ENCODE results near the genes NXPH4 and MBD6.

- RRBS, result no CpG with 5 or more reads among the region's 4 CpGs
Observed at GRCh38 chr12:56838729-56839263, 75.7 kb downstream of the HSD17B6 start.

DNA sequence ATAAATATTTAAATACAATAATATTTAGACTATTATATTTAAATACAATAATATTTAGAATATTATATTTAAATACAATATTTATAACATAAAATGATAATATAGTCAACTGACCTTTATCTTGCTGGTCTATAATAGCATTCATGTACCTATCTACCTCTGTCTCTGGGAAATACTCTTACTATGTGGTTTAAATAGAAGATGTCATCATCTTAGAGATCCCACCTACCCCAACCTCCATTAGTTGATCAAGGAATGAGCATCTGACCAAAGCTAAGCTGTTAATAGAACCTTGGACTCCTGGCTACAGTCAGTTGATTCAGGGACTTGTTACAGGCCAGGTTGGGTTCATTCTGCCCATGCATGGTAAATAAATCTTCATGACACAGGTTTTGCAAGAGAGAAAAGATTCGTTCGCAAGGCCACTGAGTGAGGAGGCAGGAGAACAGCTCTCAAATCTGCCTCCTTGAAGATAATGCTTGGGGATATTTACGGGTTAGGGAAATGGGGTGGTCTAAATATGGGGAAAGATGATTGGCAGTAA lies 19.6 kb downstream of the SDR9C7 start:
- RRBS, result no CpG with 5 or more reads among the region's 3 CpGs

- RRBS, result no CpG with 5 or more reads among the region's 9 CpGs
Observed at GRCh38 chr12:57104295-57104708, 6.9 kb downstream of the STAT6 start.

- RRBS, result 98% methylated on average over 2 of the region's 10 CpGs
Observed at GRCh38 chr12:57105399-57105862, 5.7 kb downstream of the STAT6 start.

- RRBS, result no CpG with 5 or more reads among the region's 10 CpGs
Observed at GRCh38 chr12:57140984-57141669, 12.8 kb downstream of the LRP1 start.

DNA sequence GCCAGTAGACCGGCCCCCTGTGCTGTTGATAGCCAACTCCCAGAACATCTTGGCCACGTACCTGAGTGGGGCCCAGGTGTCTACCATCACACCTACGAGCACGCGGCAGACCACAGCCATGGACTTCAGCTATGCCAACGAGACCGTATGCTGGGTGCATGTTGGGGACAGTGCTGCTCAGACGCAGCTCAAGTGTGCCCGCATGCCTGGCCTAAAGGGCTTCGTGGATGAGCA lies 16.9 kb downstream of the LRP1 start:
- RRBS, result no CpG with 5 or more reads among the region's 10 CpGs

DNA sequence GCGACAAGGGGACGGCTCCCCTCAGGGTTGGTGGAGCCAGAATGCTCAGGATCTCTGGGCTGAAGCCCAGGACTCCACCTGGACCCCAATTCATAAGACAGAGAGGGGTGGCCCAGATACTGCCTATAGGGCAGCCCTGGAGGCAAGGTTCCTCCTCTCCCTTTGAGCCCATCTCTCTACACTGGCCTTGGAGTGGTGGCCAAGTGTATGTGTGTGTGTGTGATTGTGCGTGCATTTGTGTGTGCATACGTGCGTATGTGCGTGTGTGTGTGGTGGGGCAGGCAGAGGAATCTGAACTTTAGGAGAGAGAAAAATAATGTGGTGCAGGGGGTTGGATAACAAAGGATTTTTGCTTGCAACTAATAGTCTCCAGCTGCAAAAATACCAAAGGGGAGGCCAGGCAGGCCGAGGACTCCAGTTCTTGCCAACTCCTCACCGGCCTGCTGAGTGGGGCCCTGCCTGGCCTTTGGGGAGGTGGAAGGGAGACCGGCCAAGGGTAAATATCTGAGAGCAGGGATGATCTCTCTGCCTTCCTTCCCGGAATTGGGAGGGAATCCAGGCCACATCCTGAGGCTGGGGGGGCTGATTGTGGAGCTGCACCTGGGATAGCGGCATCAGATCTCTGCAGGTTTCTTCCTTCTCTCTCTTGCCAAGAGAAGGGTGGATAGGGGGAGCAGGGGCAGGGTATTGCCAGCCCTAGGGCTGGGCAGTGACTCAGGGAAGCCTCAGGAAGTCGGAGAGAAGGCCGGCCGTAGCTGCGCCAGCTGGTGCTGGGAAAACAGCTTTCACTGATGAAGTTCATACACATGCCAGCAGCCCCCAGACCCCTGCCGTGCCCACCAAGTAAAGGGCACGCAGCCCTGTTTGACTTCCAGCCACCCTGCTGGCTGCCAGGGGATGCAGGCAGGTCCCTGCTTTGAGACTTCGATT lies 23.5 kb downstream of the LRP1 start:
- RRBS, result 66% methylated on average over 2 of the region's 18 CpGs

DNA sequence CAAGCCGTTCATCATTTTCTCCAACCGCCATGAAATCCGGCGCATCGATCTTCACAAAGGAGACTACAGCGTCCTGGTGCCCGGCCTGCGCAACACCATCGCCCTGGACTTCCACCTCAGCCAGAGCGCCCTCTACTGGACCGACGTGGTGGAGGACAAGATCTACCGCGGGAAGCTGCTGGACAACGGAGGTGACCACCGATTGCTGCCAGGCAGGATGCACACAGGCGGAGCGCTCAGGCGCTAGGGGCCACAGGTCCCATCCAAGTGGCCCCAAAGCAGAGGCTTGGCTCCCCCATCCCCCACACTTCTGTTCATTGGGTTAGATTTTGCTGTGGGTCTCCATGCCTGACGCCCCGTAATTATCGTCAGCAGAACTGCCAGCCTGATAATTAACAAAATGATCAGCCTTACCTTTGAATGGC lies 40.7 kb upstream of the NXPH4 start:
- RRBS, result no CpG with 5 or more reads among the region's 22 CpGs

DNA sequence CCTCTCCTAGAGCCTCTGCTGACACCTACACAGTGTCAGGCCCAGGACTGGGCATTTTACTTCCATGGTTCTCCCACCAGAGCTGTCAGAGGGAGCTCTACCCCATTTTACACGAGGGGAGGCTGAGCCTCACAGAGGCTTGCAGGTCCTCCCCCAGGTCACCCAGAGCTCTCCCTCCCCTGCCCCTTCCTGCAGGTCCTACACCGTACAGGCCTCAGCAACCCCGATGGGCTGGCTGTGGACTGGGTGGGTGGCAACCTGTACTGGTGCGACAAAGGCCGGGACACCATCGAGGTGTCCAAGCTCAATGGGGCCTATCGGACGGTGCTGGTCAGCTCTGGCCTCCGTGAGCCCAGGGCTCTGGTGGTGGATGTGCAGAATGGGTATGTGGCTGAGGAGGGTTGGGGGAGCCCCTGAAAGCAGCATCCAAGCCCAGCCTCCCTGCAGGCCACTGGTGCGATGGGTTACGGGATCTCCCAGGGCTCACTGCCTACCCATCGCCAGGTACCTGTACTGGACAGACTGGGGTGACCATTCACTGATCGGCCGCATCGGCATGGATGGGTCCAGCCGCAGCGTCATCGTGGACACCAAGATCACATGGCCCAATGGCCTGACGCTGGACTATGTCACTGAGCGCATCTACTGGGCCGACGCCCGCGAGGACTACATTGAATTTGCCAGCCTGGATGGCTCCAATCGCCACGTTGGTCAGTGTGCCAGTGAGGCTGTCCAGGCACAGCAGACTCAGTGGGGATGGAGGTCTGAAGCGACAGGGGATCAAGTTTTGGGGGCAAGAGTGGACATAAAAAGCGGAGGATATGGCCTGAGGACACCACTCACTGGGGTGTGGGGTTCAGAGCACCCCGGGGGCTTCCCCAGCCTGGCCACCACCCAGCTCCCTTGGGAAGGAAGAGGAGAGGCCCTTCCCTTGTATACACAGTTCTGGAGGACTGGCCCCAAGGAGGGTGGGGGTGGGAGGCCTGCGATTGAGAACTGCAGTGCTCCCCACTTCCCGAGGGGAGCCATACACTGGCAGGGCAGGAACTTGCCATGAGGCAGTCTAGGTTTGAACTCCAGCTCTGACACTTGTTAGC lies 18.3 kb upstream of the NXPH4 start:
- RRBS, result no CpG with 5 or more reads among the region's 31 CpGs

- RRBS, result no CpG with 5 or more reads among the region's 9 CpGs
Observed at GRCh38 chr12:57199621-57200123, 16.9 kb upstream of the NXPH4 start.

- RRBS, result 95% methylated on average over 4 of the region's 15 CpGs
Observed at GRCh38 chr12:57212313-57212791, 4.2 kb upstream of the NXPH4 start.

DNA sequence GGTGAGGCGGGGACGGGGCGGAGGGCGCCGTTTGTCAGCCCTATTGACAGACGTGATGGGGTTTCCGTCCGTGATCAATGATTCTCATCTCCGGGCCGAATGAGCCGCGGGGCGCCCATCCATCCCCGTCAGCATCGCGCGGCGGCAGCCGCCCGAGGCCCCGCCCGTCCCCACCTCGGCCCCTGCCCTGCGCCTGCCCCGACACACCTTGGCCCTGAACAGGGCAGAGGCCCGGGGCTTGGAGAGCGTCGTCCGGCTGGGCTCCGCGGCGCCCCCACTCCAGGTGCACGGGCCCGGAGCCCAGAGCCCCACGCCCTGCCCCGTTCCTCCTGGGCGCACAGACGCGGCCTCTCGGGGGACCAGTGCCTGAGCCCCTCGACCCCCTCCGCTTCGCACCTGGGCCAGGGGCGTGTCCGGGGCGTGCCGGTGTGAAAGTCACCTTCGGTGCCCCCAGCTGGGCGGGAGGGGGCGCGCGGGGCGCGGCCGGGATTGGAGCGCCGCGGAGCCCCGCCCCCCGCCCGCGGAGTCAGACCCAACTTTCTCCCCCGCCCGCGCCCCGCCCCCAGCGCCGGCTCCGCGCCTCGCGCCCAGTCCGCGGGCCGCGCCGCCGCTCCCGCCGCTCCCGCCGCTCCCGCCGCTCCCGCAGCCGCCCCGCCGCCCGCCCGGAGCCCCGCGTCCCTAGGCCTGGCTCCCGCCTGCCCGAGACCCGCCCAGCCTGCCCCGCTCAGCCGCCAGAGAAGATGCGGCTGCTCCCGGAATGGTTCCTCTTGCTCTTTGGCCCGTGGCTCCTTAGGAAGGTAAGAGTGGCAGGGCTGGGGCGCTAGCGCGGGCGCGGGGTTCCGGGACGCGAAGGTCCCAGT lies at the start of gene NXPH4:
Gene NXPH4 (plus strand): TSS at position 565 of the 860 bp plus-strand sequence.
- RRBS, result 6% methylated on average over 51 of the region's 108 CpGs

DNA sequence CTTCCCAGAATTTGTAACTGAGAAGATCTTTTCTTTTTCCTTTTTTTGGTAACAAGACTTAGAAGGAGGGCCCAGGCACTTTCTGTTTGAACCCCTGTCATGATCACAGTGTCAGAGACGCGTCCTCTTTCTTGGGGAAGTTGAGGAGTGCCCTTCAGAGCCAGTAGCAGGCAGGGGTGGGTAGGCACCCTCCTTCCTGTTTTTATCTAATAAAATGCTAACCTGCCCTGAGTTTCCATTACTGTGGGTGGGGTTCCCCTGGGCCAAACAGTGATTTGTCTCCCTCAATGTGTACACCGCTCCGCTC lies 2.5 kb downstream of the NDUFA4L2 start:
- RRBS, result no CpG with 5 or more reads among the region's 4 CpGs

DNA sequence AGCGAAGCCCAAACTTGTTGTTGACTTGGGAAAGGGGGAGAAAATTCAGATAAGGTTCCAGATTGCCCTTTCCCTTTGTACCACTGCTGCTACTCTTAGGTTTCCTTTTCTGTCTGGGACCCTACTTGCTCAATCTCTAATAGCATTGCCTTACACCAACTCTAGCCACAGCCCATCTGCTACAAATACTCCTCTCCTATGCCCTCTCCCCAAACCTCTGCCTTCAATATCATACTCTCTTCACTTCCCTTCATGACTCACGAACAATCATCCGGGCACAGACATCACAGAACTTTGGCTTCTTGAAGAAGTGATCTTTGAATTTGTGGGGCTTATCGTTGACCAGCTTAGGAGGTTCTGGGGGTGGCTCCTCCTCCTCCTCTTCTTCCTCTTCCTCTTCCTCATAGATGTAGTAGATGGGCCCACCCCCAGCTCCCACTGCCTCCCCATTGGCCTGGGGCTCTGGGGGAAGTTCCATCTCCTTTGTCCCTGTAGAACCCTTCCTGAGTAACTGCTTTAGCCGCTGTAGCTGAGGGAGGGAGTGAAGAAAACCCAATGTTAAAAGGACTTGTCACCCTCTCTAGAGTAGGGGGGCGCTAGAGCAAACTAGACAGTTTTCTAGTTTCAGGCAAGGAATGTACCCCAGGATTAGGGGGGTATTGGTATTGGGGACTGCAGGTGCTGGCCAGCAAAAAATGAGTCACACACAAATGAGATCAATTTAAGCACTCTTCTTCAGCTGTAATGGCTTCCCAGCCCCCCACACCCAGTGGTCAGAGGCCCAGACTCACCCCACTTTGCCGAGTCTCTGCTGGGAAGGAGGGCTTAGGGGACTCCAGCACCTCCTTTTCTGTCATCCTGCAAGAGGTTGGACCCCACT lies 2.0 kb downstream of the STAC3 start:
- RRBS, result no CpG with 5 or more reads among the region's 7 CpGs

DNA sequence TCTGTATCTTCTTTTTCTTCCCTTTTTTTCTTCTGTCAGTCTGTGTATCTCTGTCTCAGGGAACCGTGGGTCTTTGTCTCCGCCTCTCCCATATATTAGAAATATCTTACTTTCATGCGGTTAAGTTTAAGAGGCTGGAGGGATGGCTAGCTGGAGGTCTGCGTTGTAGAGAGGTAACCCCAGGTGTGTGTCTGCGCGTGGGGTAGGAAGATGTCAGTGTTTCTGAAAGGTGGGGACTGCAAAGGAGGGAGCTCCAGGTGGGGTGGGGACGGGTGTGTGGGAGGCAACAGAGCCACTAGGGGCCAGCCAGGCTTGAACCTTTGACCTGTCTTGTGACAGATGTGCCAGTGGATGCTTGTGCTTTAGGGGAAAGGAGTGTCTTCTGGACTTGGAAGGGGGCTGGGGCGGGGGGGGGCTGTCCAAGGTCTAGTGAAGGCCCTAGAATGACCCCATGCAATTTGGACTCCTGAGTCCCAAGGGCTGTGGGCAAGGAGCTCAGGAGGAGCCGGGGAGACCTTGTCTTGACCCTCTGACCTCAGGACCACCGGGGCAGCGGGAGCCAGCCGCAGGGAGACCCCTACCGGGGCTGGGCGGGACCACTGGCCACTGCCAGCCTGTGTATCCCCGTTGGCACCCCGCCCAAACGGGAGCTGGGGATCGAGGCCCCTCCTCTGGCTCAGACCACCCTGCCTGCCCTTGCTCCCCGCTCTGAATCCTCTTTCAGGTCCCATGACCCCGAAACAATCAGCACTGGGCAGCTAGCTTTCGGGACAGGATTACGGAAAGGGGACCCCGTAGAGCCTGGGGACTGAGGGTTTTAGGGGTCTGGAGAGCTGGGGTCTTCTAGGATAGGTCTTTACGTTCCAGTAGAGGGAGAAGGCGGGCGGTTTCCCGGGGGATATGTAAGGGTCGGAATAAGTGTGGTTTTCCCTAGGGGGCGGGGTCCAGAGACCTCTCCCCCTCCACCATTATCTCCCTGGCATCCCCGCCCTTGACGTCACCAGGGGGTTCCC lies 1.1 kb downstream of the GLI1 start:
- RRBS, result under 1% methylated on average over 5 of the region's 31 CpGs

DNA sequence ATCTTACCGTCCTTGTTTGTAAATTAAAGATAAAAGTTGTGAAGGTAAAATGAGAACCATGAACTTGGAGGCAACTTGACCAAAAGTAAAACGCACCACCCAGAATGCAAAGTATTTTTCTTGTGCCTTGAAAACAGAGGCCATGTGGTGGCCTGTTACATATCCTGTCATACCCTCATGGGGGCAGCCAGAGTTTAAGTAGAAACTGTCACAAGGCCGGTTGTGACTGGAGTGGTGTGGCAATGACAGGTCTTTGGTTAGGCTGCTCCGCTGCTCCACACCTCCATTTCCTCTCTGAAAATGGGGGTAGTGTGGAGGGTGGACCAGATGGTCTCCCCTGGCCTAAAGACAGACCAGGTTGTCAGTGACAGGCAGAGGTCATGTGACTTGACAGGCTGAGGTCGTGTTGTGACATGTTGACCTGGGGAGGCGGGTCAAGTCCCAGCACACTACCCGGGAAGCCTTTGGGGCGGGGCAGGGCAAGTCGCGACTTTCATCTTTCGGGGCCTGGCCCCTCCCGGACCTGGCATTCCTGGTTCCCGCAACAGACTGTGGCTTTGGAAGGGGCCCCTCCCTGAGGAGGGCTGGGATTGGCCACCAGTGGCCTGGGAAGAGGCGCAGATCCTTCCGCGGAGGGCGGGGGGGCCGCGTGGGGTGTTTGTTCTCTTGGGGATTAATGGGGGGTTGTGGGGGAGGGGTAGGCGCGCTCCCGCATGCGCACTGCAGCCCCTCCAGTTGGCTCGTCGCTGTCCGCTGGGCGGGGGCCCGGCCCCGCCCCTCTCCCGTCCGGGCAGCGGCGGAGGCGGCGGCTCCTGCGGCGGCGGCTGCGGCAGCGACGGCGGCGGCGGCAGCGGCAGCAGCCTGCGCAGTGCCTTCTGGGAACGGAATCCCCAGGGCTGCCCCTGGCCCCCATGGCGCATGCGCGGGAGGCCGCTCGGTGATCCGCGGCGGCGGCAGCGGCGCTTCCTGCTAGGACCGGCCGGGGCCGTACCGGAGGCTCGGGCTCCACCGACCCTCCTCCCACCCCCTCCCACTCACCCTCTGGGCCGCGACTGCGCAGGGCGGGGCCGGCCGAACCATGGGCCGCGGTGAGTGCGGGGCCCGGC lies at the start of gene MBD6:
Gene MBD6 (plus strand): TSS at position 901 of the 1,106 bp plus-strand sequence.
- RRBS, result 2% methylated on average over 14 of the region's 74 CpGs

GRCh38 chr12:57616739-57617314 lies 5.6 kb downstream of the ARHGEF25 start:
- RRBS, result no CpG with 5 or more reads among the region's 2 CpGs

DNA sequence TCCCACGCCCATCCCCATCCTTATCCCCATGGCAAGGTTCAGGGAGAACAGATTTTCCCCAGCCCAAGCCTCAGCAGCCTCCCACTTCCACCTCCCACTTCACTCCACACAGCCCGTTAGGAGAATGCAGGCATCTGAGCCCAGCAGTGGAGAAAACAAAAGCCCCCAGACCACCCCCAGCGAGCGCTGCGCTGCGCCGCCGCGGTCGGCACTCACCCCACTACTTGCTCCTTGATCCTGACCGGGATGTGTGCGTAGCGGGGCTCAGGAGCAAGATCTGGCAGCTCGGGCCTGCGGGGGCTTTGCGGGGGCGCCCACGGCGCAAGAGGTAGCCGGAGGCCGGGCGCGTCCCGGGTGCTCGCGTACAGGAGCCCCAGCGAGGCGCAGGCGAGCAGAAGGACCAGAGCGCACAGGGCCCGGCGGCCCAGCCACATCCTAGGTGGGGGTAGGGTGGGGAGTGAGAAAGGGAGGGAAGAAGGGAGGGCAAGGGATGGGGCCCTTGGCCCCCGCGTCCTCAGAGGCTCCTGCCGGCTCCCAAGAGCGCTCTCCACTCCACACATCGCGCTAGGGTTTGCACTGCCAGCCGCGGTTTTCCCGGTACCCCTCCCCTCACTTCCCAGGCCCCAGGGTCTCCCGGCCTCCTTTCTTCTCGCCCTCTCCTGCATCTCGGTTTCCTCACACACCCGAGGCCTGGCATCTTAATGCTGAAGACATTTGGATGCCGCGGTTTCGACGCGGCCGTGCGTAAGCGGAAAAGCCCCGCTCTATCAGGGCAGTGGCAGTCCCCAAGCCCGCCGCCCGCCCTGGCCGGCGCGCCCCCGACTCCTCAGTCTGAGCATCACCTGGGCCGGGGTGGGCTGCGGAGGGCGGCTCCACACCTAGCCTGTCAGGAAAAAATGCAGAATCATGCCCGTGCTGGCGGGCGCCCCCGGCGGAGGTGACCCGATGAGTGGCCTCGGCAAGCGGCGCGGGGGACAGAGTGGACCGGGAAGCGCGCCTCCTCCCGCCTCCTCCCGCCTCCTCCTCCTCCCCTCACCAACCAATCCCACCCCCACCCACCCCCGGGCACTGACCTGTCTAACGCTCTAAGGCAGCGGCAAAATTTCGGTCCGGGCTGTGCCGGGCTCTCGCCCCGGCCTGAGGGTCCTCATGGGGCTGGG lies 922 bp downstream of the B4GALNT1 start:
- RRBS, result 44% methylated on average over 46 of the region's 87 CpGs

GRCh38 chr12:57741023-57741703 lies 2.6 kb upstream of the AGAP2 start:
- RRBS, result no CpG with 5 or more reads among the region's 5 CpGs

GRCh38 chr12:57748185-57748562 lies 3.3 kb downstream of the TSPAN31 start:
- RRBS, result no CpG with 5 or more reads among the region's 2 CpGs